Amniotic epithelial cell (primary cell): Measurements from ENCODE around the genes ZNF578, ZNF888, CACNG7 and CACNG6.

- RRBS, result no CpG with 5 or more reads among the region's 10 CpGs
These were observed 4.9 kb upstream of the ZNF480 start for GRCh38 chr19:52291790-52292795.

GRCh38 chr19:52453092-52454271 lies at the start of gene ZNF578:
Gene ZNF578 (plus strand): TSS chr19:52453553.
- RRBS, result 3% methylated on average over 4 of the region's 57 CpGs

GRCh38 chr19:52628416-52628673 lies 58.3 kb downstream of the ZNF701 start:
- RRBS, result no CpG with 5 or more reads among the region's 9 CpGs

GRCh38 chr19:52640975-52641707 lies 49.2 kb downstream of the ENSG00000269825 start:
- RRBS, result no CpG with 5 or more reads among the region's 14 CpGs

DNA sequence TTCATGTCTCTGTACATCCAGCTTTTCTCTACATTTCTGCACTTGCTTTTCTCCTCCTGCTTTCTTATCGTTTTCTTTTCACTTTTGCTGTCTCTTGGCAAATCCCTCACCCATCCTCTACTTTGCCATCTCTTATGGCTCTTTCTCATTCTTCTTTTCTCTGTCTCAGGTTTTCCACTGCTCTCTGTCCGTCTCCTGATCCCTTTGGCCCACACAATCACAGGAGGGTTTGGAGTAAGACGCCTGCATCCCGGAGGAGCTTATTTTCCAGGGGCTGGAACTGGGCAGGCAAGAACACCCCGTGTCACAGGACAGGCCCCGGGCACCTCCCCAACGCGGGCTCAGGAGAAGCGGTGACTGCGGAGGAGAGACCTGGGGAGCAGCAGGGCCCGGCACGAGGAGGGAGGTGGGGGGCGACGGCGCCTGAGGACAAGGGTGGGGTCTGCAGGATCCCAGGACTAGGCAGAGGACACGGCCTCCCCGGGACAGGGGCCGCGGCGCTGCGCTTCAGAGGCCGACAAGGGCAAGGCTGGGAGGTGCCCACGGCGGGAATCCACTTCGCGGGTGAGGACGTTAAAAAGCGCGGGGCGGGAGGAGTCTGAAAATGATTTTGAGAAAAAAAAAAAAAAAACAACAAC lies 609 bp downstream of the ENSG00000269825 start:
- RRBS, result no CpG with 5 or more reads among the region's 30 CpGs

DNA sequence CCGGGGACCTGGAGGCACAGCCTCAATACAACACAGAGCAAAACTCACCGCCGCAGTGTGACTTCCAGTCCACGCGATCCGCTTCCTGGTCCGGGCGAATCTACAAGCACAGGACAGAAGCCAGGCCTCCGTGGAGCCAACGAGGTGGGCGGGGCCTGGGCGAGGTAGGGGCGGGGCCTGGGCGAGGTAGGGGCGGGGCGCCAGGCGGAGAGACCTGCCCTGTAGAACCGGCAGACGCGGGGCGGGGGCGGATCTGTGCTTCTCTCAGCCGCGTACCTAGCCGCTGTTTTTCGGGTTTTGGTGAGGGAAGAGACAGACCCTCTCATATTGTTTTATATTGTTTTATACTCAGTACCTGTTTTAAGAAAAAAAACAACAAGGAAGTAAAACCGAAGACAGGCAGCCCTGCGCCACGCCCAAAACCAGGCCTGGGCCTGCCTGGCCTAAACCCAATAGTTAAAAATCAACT lies at the start of gene ZNF888:
ZNF888 (minus strand) TSS at position 108 of the 469 bp plus-strand sequence.
- RRBS, result under 1% methylated on average over 5 of the region's 29 CpGs

DNA sequence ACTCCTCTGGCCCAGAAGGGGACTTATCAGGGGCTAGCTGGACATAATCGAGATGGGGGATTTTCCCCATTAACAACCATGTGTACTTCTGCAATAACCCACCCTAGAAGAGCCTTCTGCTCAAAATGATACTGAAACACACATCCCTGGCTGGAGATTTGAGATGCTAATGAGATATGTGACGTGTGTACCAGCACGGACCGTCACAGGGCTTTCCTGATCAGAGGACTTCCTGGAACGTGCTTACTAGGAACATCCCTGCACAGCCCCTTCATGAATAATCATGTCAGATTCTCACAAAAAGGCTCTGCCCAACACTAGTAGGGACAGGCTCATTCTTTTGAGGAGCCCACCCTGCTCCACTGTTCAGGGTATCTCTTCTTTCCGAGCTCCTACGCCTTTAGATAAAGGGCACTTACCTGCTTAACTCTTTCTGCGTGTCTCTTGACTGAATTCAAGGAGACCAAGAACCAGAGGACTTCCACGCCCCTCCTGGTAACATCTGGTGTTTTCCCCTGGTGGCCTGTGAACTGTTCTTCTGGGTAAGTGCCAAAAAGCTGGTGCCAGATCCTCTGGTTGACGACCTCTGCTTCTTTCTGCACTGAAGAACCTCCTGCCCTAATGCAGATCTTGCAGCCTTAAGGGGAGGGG lies 6.4 kb upstream of the ERVV-1 start:
- RRBS, result no CpG with 5 or more reads among the region's 10 CpGs

DNA sequence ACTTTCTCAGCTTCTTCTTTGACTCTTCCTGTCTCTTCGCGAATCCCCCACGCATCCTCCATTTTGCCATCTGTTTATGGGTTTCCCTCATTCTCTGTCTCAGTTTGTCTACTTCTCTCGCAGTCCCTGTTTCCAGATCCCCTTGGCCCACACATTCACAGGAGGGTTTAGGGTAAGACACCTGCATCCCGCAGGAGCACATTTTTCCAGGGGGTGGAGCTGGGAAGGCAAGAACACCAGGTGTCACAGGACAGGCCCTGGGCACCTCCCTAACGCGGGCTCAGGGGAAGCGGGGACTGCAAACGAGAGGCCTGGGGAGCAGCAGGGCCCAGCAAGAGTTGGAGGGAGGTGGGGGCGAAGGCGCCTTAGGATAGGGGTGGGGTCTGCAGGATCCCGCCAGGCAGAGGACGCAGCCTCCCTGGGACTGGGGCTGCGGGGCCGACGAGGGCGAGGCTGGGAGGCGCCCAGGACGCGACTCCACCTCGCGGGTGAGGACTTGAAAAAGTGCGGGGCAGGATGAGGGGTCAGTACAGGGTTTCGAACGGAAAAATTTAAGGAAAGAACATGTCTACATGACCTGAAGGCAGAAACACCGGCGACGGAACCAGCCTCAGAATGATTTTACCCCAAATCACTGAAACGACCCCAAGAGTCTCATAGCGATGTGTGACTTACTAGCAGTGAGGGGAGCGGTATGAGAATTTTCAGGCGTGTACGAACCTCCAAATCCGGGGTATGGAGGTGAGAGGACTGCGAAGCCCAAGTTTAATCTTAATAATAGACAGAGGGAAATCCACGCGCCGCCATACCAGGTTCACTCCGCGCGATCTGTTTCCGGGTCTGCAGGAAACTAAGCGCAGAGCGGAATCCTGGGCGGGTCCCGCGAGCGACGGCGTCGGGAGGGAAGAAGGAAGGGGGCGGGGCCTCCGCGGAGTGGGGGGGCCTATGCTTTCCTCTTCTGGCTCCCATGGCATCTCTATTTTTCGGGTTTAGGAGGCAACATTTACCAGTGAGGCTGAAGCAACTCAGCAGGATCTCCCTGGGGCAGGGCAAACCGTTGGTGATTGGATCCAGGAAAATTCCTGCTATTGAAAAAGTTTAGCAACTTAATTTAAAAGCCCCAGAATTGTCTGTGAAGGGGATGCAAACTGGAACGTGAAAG lies 7.1 kb upstream of the ERVV-2 start:
- RRBS, result 0% methylated on average over 2 of the region's 57 CpGs

GRCh38 chr19:53095079-53095658 lies 8.1 kb downstream of the ZNF160 start:
- RRBS, result no CpG with 5 or more reads among the region's 20 CpGs

DNA sequence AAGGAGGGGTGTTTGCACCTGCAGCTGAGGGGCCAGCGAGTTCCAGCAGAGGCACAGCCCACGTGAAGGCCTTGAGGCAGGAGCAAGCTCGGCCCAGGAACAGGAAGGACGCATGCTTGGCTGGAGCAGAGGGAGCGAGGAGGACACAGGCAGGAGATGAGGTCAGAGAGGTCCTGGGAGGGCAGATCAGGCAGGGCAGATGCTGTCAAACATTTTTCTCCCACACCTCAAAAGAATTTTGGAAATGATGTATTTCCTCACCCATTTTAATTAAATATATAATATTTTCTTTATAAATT lies 9.3 kb downstream of the ZNF415 start:
- RRBS, result no CpG with 5 or more reads among the region's 5 CpGs

GRCh38 chr19:53557583-53557782 lies 19.5 kb downstream of the ZNF331 start:
- RRBS, result no CpG with 5 or more reads among the region's 5 CpGs

DNA sequence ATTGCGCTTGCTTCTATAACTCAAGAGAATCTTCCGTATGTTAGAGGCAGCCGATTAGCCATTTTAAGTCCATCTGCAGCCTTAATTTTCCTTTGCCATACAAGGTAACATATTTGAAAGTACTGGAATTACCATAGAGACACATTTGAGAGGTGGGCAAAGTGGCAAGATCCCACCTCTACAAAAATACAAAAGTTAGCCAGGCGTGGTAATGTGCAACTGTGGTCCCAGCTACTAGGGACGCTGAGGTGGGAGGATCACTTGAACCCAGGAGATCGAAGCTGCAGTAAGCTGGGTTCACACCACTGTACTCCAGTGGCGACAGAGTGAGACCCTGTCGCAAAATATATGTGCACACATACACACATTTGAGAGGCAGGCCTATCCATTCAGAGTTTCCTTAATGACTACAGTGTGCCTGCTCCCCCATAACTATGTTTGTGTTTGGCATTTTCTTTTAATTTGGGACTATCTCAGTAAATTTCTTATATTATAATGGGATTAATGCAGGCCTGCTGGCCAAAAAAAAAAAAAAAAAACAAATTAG lies 22.9 kb downstream of the ZNF331 start:
- RRBS, result no CpG with 5 or more reads among the region's 8 CpGs

DNA sequence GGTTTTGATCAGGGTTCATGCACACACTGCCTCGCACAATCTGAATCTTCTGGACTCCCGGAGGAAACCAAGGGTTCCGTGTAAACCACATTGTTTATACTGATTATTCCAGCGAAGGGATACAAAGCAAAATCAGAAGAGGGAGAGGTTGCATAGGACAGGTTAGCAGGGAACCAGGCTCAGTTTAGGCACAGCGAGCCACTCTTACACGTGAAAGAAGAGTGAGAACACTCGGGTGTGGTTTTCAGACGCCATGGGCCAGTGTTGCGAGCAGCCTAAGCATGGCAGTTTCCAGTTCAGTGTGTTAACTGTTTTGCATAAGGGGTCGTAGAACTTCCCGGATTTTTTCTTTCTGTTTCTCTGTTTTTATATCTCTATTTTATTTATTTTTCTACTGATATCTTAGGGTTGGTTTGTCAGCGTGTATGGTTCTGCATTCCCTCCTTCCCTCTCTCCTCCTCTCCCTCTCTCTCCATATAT lies 28.6 kb downstream of the ZNF331 start:
- RRBS, result no CpG with 5 or more reads among the region's 12 CpGs

GRCh38 chr19:53576780-53577893 lies 39.2 kb downstream of the ZNF331 start:
- RRBS, result no CpG with 5 or more reads among the region's 34 CpGs

- RRBS, result 2% methylated on average over 18 of the region's 63 CpGs
These were observed at the start of gene CACNG7 for GRCh38 chr19:53908876-53909702. Gene CACNG7 (plus strand): TSS chr19:53909278.

DNA sequence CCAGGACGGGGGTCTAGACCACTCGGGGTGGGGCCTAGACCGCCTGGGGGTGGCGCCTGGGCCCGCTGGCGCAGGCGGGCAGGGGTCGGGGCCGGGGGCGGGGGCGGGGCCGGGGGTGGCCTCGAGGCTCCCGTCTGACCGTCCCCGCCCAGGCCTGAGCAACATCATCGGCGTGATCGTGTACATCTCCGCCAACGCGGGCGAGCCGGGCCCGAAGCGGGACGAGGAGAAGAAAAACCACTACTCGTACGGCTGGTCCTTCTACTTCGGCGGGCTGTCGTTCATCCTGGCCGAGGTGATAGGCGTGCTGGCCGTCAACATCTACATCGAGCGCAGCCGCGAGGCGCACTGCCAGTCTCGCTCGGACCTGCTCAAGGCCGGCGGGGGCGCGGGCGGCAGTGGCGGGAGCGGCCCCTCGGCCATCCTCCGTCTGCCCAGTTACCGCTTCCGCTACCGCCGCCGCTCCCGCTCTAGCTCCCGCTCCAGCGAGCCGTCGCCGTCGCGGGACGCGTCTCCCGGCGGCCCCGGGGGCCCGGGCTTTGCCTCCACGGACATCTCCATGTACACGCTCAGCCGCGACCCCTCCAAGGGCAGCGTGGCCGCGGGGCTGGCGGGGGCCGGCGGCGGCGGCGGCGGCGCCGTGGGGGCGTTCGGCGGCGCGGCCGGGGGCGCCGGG lies 9.4 kb upstream of the CACNG6 start:
- RRBS, result 4% methylated on average over 22 of the region's 94 CpGs

- RRBS, result 6% methylated on average over 21 of the region's 66 CpGs
These were observed at the start of gene CACNG6 for GRCh38 chr19:53990973-53992108. Gene CACNG6 (plus strand): TSS chr19:53991637.

DNA sequence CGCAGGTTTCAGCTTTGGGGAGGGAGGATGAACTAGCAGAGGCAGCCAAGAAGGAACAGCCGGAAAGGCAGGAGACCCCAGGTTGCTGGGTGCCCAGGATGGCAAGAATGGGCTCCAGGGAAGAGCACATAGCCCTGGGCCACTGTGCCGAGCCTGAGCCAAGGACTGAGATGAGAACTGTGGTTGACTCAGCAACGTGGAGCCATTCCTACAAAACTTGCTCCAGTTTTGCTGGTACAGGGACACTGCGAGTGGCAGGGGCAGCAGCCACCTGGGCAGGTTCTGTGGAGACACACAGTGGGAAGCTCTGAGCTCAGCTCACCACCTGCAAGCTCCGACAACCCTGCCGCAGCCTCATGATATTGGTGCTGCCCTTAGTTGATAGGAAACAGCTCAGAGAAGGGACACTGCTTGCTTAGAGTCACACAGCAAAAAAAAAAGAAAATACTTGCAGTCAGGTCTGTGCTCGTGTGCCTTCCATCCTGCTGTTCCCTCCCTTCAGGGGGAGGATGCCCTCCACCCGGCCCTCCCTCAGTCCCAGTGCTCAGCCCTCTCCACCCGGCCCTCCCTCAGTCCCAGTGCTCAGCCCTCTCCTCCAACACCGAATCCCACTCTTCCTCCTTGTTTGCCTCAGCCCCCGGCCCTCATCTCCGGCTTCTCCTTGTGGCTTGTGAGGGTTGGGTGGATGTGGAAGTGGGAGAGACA lies 6.0 kb downstream of the TFPT start:
- RRBS, result 64% methylated on average over 2 of the region's 13 CpGs

DNA sequence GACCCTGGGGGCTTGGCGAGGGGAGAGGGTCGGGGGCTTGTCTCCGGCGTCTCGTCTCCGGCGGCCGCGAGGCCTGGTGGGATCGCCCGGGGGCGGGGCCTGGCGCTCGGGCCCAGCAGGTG lies 148 bp upstream of the TSEN34 start:
- RRBS, result no CpG with 5 or more reads among the region's 14 CpGs

- RRBS, result no CpG with 5 or more reads among the region's 17 CpGs
These were observed 9.2 kb downstream of the RPS9 start for GRCh38 chr19:54209599-54210587.